ENCODE measurements around the gene ODF3L2.

GRCh38 chr19:419161-419791 is 10.3 kb upstream of the C2CD4C start:
- CAGE, long polyA plus RNA = no peak
- RRBS = 73% methylated on average over 3 of the region's 26 CpGs

GRCh38 chr19:474821-475179 is at the start of gene ODF3L2:
Gene ODF3L2, minus strand, starts transcription at chr19:474983.
- CAGE, long polyA plus RNA = no peak
- RRBS = 63% methylated on average over 5 of the region's 22 CpGs

- CAGE, long polyA plus RNA = no peak
- RRBS = no CpG with 5 or more reads among the region's 21 CpGs
These were observed 3.2 kb downstream of the CDC34 start for GRCh38 chr19:534697-535292.

DNA sequence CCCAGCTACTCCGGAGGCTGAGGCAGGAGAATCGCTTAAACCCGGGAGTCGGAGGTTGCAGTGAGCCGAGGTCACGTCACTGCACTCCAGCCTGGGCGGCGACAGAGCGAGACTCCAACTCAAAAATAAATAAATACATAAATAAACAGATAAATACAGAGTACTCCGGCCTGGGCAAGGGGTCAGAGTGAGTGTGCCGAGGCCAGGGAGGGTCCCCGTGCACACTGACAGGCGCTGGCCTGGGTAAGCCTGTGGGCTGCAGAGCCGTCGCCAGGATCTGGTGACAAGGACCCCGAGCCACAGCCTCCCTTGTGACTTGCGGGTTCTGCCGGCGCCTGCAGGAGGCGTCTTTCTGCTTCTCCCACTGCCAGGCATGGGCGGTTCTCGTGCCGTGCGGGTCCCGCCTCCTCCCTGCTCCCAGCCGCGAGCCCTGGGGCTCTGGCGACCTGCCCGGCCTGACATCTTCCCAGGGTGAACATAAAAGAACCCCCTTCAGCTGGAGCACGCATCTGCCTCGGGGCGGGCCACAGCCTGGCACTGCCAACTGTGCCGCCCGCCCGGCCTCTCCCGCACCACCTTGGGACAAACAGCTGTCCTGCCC is 1.6 kb upstream of the HCN2 start:
- CAGE, long polyA plus RNA = no peak
- RRBS = 2% methylated on average over 2 of the region's 36 CpGs

DNA sequence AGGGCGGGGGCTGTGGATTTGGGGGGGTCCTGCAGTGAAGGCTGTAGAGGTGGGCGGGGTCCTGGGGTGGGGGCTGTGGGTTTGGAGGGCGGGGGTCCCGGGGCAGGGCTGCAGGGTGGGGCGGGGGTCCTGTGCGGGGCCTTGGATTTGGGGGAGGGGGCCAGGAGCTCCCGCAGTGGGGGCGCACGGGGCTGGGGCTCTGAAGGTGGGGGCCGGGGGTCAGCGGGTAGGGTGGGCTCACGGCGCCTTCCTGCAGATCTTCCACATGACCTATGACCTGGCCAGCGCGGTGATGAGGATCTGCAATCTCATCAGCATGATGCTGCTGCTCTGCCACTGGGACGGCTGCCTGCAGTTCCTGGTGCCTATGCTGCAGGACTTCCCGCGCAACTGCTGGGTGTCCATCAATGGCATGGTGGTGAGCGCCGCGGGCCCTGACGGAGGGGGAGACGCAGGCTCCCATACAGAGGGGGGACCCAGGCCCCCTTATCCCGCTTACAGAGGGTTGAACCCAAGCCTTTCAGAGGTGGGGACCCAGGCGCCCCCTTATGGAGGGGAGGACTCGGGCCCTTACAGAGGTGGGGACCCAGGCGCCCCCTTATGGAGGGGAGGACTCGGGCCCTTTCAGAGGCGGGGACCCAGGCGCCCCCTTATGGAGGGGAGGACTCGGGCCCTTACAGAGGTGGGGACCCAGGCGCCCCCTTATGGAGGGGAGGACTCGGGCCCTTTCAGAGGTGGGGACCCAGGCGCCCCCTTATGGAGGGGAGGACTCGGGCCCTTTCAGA is 15.3 kb downstream of the HCN2 start:
- CAGE, long polyA plus RNA = no peak
- RRBS = no CpG with 5 or more reads among the region's 35 CpGs

GRCh38 chr19:610157-610537 is 20.5 kb downstream of the HCN2 start:
- CAGE, long polyA plus RNA = no peak
- RRBS = no CpG with 5 or more reads among the region's 22 CpGs

DNA sequence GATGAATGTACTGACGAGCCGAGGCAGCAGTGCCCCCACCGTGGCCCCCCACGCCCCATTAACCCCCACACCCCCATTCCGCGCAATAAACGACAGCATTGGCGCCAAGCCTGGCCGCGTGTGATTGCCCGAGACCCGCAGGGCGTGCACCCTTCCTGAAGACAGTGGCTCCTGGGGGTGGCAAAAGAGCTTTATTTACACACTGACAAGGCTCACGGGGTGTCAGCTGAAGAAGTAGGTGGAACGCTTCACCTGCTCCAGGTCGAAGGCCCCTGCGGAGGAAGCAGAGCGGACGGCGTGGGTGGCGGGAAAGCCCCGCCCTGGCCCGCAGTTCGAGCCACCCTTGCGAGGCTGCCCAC is 16.3 kb downstream of the POLRMT start:
- CAGE, long polyA plus RNA = no peak
- RRBS = no CpG with 5 or more reads among the region's 25 CpGs

GRCh38 chr19:629728-630424 is 3.5 kb downstream of the POLRMT start:
- CAGE, long polyA plus RNA = no peak
- RRBS = 68% methylated on average over 4 of the region's 36 CpGs

GRCh38 chr19:641951-642565 is 2.4 kb downstream of the FGF22 start:
- CAGE, long polyA plus RNA = no peak
- RRBS = no CpG with 5 or more reads among the region's 20 CpGs

- CAGE, long polyA plus RNA = no peak
- RRBS = 84% methylated on average over 11 of the region's 44 CpGs
These were observed 7.7 kb downstream of the FGF22 start for GRCh38 chr19:647126-647946.

- CAGE, long polyA plus RNA = no peak
- RRBS = no CpG with 5 or more reads among the region's 31 CpGs
These were observed 4.6 kb downstream of the RNF126 start for GRCh38 chr19:658261-658942.

- CAGE, long polyA plus RNA = no peak
- RRBS = no CpG with 5 or more reads among the region's 18 CpGs
These were observed 911 bp downstream of the FSTL3 start for GRCh38 chr19:677048-677558.

- CAGE, long polyA plus RNA = no peak
- RRBS = 26% methylated on average over 3 of the region's 44 CpGs
These were observed 4.6 kb upstream of the PALM start for GRCh38 chr19:704008-704677.

DNA sequence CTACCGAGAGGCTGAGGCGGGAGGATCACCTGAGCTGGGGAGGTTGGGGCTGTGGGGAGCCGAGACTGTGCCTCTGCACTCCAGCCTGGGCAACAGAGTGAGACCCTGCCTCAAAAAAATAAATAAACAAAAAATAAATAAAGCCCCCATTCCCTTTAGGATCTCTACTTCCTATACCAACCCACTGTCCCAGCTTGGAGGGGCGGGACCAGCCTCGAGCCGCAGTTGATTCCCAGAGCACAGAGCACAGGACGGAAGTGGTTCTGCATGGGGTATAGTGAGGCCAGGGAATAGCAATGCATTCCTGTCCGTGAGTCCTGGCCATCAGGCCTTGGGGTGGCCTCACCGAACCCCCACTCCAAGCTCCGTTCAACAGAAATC is 4.9 kb upstream of the PTBP1 start:
- CAGE, long polyA plus RNA = no peak
- RRBS = no CpG with 5 or more reads among the region's 10 CpGs

DNA sequence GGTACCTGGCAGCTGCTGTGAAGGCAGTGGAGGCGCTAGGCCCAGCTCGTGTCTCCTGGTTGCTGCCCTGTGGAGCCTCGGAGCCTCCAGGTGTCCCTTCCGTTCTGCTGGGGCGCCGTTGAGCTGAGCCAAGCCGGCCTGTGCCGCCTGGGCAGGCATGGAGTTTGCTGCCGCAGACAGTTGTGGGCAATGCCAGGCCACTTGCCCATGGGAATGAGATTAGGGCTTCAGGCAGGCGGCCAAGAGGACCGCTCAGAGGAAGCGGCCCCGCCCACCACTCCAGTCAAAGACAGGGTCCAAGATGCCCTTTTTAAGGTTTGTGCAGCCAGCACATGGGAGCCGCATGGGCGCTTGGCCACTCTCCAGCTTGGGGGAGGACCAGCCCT is 4.0 kb downstream of the PTBP1 start:
- CAGE, long polyA plus RNA = no peak
- RRBS = no CpG with 5 or more reads among the region's 15 CpGs

DNA sequence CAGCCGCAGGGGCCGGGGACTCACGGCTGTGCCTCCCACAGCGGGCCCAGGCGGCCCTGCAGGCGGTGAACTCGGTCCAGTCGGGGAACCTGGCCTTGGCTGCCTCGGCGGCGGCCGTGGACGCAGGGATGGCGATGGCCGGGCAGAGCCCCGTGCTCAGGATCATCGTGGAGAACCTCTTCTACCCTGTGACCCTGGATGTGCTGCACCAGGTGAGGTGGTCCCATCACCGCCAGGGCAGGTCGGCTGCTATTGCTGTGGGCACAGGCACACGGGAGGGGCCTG is 7.2 kb downstream of the PTBP1 start:
- CAGE, long polyA plus RNA = no peak
- RRBS = no CpG with 5 or more reads among the region's 20 CpGs

- CAGE, long polyA plus RNA = no peak
- RRBS = 70% methylated on average over 2 of the region's 13 CpGs
These were observed 5.7 kb downstream of the R3HDM4 start for GRCh38 chr19:907175-907796.

DNA sequence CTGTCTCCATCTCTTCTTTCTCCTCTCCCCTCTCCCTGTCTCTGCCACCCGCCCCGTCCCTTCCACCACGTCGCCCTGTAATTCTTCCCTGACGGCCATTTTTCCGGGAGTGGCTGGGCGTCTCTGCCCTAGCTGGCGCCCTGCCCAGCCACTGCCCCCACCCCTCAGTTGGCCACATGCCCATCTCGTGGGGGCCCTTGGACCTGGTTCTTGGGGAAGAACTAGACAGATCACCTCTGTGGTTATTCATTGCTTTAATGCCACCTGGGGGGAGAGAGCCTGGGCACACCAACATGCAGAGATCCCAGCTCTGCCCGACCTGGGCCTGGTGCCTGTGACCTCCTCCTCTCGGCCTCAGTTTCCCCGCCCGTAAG is 19.0 kb downstream of the ARID3A start:
- CAGE, long polyA plus RNA = no peak
- RRBS = no CpG with 5 or more reads among the region's 13 CpGs

DNA sequence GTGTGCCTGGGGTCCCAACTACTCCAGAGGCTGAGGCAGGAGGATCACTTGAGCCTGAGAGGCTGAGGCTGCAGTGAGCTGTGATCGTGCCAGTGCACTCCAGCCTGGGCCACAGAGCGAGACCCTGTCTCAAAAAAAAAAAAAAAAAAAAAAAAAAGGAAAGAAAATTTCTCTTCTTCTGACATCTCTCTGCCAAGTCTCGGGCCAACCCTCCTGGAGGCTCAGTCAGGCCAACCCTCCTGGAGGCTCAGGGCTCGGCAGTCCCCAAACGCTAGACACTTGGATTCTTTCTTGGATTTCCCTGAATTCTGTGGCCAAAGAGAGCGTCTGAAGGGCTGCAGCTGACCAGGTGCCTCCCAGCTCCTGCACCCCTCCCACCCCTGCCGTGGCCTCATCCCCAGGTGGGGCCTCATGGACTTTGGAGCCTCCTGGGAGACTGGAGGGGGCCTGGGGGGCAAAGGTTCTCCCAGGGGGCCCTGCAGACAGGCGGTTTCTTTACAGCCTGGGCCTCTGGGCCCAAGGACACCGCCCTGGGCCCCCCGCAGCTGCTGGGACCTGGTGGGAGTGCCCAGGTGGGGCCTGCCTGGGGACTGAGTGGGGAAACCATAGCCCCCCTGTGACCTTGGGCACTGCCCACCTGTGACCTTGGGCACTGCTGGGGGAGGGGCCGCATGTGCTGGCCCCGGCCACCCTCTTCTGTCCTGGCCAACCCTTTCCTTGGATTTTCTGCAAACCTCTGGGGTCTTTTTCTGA is 26.7 kb downstream of the ARID3A start:
- CAGE, long polyA plus RNA = no peak
- RRBS = 40% methylated on average over 1 of the region's 12 CpGs

- CAGE, long polyA plus RNA = no peak
- RRBS = 82% methylated on average over 2 of the region's 30 CpGs
These were observed 23.3 kb upstream of the WDR18 start for GRCh38 chr19:960636-961502.